Smooth muscle cell (in vitro differentiated cells): ENCODE results near the gene CMAS.

DNA sequence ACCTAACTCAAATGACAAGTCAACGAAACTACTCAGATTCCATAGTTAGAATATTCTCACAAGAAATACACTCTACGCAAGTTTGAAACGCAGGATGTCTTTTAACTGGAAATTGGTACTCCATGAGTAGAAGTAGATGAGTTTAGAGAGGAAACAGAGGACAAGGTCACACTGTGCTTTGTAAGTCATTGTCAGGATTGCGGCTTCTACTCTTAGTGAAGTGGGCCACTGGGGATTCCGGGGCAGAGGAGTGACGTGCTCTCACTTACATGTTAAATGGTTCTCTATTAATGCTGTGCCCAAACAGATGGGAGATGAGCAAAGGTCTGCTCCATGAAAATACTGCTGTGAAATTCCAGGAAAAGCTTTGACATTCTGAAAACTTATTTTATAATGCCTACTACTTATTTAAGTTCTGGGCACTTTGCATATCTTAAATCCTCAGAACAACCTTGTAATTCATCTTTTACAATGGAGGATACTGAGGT lies 3.9 kb downstream of the ABCC9 start:
- RAMPAGE, long total RNA = no peak

DNA sequence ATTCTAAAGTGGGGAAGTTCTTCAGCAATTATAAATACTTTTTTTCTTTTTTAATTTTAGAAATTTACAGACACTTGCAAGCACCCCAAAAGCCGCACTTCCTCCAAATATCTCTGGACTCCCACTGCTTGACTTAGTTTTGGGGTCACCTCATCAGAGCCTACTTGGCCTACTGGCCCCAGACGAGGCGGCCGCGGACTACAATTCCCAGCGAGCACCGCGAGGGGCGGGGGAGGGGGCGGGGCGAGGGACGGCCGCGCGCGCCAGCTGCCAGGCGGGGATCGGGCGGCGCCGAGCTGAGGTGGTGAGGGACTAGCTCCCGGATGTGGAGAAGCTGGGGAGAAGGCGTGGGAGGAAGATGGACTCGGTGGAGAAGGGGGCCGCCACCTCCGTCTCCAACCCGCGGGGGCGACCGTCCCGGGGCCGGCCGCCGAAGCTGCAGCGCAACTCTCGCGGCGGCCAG lies at the start of gene CMAS:
CMAS (plus strand) TSS at position 273 of the 463 bp plus-strand sequence.
- RAMPAGE, long total RNA = start-site peak on the plus strand centred at position 284 of the sequence, 98 bp wide, 175 and 68 reads in 2 replicates

- RAMPAGE, long total RNA = no peak
Observed at GRCh38 chr12:22046409-22047624, 799 bp downstream of the CMAS start.

GRCh38 chr12:22048196-22049146 lies 2.5 kb downstream of the CMAS start:
- RAMPAGE, long total RNA = no peak

DNA sequence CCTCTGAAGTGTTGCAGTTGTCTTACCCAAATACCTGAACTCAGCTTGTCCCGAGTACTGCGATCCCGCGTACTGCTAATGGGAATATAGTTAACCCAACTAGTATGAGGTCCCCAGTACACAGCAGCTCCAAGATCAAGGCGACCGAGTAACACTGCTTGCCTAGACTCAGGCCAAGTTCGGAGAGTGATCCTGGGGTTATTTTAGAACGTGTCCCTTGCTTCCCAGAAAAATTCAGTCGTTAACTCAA lies 399 bp upstream of the ETNK1 start:
- RAMPAGE, long total RNA = no peak

DNA sequence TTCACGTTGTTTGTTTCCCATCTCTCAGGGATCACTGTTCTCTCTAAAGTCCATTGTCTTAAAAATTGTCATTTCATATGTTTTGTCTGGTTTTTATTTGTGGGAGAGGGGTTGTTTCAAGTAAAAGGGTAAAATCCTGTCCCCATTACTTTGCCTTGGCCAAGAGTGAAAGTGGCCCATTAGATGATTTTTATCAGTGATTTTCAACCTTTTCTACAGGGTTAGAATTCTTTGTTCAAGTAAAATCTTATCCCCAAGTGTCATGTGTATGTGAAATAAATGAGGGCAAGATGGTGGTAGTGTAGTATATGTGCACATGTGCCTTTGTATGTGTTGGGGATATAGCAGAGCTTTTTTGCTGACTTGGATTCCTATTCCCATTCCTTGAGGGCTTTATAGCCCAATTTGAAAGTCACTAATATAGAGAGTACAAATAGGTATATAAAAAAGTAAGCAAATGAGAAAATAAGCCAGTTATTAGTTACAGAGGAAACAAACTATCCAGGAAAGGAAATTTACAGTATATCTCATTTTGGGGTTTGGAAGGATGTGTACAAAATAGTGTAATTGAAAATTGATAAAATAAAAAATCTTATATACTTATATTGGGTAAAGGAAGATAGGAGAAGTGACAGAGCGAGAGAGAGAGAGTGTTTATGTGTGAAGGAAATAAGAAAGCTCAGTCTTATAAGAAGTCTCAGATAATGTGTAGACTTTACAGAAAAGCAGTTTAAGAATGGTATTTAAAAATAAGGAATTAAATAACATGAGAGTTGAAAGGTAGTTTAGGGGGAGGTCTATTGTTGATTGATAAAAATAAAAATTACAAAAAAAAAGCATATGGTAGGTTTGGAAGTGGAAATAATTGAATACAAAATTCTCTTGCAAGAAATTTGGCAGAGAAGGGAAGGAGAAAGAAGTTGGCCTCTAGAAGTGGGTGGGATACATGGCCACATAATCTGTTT lies 12.5 kb downstream of the ETNK1 start:
- RAMPAGE, long total RNA = no peak

DNA sequence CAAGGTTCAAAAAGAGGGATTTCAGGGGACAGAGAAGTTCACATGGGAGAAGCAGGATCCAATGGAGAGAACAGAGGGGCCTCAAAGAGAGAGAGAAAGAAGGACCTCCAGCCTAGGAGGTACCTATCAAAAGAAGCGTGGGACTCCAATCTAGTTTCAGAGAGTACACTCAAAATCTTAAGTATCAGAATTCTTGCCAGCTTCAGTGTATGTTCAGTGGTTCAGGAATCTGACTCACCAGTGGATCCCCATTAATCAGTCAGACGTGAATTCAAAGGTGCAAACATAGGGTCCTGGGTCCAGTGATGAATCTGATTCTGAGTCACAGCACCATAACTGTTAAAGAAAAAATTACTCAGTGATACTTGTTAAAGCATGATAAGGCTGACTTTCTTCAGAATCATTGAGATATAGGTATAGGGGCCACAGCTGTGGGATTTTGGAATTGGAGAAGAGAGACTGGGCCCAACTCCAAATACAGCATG lies 33.2 kb downstream of the ETNK1 start:
- RAMPAGE, long total RNA = no peak

DNA sequence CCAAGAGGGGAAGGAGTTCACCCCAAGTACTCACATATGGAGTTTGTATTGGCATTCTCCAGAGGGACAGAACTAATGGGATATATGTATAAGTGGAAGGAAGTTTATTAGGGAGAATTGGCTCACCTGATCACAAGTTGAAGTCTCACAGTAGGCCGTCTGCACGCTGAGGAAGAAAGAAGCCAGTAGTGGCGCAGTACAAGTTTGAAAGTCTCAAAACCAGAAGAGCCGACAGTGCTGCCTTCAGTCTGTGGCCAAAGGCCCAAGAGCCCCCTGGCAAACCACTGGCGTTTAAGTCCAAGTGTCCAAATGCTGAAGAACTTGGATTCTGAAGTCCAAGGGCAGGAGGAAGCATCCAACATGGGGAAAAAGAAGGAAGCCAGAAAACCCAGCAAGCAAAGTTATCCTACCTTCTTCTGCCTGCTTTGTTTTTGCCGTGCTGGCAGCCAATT lies 54.0 kb downstream of the ETNK1 start:
- RAMPAGE, long total RNA = no peak

DNA sequence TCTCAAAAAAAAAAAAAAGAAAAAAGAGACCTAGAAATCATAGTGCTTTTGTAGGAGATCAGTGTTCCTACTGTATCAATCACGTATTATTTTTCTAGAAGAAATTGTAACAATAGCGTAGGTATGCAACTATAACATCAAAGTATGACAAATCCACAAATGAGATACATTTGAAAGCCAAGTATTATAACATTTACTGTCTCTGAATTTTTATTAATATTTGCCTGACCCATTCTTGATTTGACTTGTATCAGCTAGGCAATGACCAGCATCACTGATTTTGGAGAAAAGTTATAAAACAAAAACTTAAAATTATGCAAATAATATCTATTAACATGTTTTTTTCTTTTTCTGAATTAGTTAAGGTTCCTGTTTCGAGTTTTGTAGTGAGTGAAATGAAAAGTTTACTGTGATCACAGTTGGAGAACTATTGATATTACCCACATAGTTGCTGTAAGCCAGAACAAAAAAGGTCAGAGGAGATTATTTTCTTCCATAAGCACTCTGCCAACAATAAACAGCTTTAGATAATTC lies 162.9 kb downstream of the SOX5 start:
- RAMPAGE, long total RNA = no peak

- RAMPAGE, long total RNA = no peak
Observed at GRCh38 chr12:24038006-24038769, 88.7 kb upstream of the SOX5 start.

DNA sequence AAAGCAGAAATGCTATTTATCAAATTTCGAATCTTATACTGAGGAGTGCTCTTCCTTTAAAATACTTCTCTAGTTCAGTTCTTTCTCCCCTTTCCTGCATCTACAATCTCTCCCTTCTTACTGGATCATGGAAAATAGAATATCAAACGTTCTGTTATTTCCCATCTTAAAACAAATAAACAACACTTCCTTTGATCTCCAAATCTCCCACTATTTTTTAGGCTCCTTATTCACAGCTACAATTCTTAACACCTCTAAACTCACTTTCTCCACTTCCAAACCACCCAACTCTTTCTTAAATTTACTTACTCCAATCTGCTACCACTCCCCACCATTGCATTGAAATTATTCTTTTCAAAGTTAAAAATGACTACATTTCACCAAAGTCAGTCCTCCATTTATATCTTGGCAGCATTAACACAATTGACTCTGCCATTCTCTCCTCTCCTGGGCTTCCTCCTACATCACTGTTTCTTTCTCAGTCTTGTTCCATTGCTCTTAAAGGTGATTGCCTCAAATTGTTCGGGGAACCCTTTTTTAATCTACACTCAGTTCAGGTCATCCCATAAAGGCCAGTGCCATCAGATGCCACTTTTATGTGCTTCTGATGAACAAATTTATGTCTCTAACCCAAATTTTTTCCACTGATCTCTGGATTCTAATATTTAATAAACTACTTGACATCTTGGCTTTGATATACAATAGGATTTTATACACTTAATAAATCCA lies 150.7 kb upstream of the SOX5 start:
- RAMPAGE, long total RNA = no peak

- RAMPAGE, long total RNA = no peak
Observed at GRCh38 chr12:24230025-24230672, 280.7 kb upstream of the SOX5 start.

- RAMPAGE, long total RNA = no peak
Observed at GRCh38 chr12:24814384-24814703, 134.6 kb downstream of the BCAT1 start.

DNA sequence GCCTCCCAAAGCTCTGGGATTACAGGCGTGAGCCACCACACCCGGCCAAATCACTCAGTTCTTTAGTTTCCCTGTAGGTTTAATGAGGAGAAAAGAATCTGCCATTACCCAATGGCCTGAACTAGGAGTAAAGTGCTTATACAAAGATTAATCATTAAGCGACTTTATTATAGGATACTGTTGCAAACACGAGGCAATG lies 133.4 kb upstream of the KRAS start:
- RAMPAGE, long total RNA = no peak

GRCh38 chr12:25497046-25497401 lies 56.1 kb downstream of the LMNTD1 start:
- RAMPAGE, long total RNA = no peak

DNA sequence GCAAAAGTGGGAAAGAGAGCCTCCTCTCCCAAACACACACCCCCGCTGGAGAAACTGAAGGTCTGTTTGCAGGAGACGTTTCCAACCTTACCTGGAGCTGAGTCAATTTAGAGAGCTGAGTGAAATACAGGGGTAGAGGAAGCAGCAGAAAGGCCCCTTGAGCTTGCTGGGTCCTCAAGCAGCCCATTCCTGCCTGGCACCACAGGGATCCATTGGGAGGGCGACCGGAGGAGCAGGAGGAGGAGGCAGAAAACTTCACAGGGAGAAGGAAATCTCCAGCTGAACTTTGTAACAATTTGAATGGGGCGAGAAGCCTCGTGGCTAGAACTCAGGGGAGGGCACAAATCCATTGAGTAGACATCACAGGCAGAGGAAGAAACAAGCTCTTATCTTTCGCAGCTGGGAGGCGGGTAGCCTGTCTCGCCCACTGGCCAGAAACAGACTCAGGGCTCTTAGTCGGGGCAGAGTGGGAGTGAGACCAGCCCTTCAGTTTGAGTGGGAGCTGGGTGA lies 77.5 kb upstream of the LMNTD1 start:
- RAMPAGE, long total RNA = no peak

GRCh38 chr12:26042897-26043548 lies 81.8 kb downstream of the BHLHE41 start:
- RAMPAGE, long total RNA = no peak

- RAMPAGE, long total RNA = no peak
Observed at GRCh38 chr12:26271732-26272375, 76.5 kb downstream of the SSPN start.

GRCh38 chr12:26274235-26275202 lies 79.1 kb downstream of the SSPN start:
- RAMPAGE, long total RNA = start-site peak on the minus strand at chr12:26274748-26274826, 11 and 14 reads in 2 replicates

- RAMPAGE, long total RNA = no peak
Observed at GRCh38 chr12:26459601-26460501, 264.5 kb downstream of the SSPN start.